A549 (cell line): ENCODE results near the gene ANO1.

GRCh38 chr11:69002644-69003022, 10.4 kb downstream of the MRGPRF start:
- PRO-cap = no peak
CAGE:
- cytosol, long polyA plus RNA = no peak
- long polyA plus RNA = no peak
- nucleus, long polyA plus RNA = no peak

GRCh38 chr11:69067284-69067666, 18.5 kb downstream of the TPCN2 start:
- PRO-cap = no peak
CAGE:
- cytosol, long polyA plus RNA = no peak
- long polyA plus RNA = no peak
- nucleus, long polyA plus RNA = no peak

- PRO-cap = no peak
CAGE:
- cytosol, long polyA plus RNA = no peak
- long polyA plus RNA = no peak
- nucleus, long polyA plus RNA = no peak
Observed at GRCh38 chr11:69155090-69155801, 489 bp upstream of the SMIM38 start.

DNA sequence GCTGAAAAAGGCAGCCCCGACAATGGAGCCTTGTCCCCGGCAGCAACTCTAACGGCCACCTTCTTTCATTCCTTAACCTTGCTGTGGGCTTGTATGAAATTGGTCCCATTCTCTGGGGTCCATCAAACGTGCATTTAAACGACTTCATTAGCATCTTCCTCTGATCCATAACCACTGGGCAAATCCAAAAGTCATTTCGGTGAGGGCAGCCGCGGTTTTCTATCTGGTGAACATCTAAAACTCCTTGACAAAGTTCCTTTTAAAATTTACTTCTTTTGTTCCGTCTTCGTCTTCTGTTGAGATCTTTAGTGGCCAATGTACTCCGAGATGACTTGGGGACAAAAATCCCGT, 59.9 kb upstream of the MYEOV start:
- PRO-cap = no peak
CAGE:
- cytosol, long polyA plus RNA = no peak
- long polyA plus RNA = no peak
- nucleus, long polyA plus RNA = no peak

DNA sequence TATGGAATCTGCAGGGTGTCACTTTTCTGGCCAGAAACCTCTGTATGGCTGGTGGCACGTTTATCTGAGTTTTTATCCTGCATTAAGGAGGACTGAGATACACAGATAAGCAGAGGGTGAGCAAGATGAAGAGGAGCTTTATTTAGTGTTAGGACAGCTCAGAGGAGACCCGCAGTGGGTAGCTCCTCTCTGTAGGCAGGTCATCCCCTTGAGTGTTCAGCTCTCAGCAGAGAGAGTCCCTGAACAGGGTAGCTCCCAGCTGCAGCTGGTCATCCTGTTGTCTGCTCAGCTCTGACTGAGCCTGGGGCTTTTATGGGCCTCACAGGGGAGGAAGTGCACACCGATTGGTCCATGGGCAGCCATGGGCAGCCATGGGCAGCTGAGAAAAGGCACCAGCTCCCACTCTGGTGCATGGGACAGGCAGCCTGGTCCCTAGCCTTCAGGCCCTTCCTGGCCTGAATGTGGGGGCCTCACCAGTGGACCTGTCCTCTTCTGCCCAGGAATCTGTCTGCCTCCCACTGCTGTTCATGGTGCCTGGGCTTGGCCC, 54.5 kb downstream of the MYEOV start:
- PRO-cap = no peak
CAGE:
- cytosol, long polyA plus RNA = no peak
- long polyA plus RNA = no peak
- nucleus, long polyA plus RNA = no peak

- PRO-cap = no peak
CAGE:
- cytosol, long polyA plus RNA = no peak
- long polyA plus RNA = no peak
- nucleus, long polyA plus RNA = no peak
Observed at GRCh38 chr11:69353445-69354398, 59.8 kb downstream of the MYEOV start.

GRCh38 chr11:69356670-69357162, 62.8 kb downstream of the MYEOV start:
- PRO-cap = no peak
CAGE:
- cytosol, long polyA plus RNA = no peak
- long polyA plus RNA = no peak
- nucleus, long polyA plus RNA = no peak

DNA sequence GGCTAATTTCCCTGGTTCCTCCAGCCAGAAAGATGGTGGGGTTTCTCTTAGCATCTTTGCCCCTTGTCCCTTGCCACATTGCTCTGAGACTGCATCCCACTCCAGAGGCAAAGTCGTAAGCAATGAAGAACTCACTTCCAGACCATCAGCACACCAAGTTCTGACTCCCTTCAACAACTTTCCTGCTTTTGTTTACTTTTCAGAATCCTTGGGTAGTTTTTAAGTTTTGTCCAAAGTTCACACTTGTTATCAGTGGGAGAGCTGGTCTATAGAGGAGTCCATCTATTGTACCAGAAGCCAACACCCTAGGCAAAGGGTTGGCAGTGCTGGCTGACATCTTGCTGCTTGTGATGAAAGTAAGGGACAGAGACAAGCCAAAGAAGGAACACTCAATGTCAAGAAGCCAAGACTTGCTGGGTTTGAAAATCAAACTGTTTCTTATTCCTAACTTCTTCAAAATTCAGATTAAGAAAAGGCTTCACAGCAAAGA, 165.9 kb downstream of the MYEOV start:
- PRO-cap = no peak
CAGE:
- cytosol, long polyA plus RNA = no peak
- long polyA plus RNA = no peak
- nucleus, long polyA plus RNA = no peak

- PRO-cap = no peak
CAGE:
- cytosol, long polyA plus RNA = no peak
- long polyA plus RNA = no peak
- nucleus, long polyA plus RNA = no peak
Observed at GRCh38 chr11:69485245-69485936, 155.6 kb upstream of the CCND1 start.

- PRO-cap = no peak
CAGE:
- cytosol, long polyA plus RNA = no peak
- long polyA plus RNA = no peak
- nucleus, long polyA plus RNA = no peak
Observed at GRCh38 chr11:69651089-69652182, 10.5 kb downstream of the CCND1 start.

DNA sequence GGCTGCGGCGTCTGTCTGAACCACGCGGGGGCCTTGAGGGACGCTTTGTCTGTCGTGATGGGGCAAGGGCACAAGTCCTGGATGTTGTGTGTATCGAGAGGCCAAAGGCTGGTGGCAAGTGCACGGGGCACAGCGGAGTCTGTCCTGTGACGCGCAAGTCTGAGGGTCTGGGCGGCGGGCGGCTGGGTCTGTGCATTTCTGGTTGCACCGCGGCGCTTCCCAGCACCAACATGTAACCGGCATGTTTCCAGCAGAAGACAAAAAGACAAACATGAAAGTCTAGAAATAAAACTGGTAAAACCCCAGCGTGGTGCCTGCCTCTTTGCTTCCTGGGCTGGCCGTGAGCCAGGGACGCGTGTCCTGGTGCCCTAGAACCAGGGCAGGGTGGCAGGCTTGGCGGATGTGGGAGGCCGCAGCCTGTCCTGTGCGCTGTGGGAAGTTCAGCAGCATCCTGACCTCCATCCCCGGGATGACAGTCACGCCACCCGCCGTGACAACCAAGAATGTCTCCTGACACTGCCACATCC, 13.3 kb downstream of the CCND1 start:
- PRO-cap = no peak
CAGE:
- cytosol, long polyA plus RNA = no peak
- long polyA plus RNA = no peak
- nucleus, long polyA plus RNA = no peak

- PRO-cap = no peak
CAGE:
- cytosol, long polyA plus RNA = no peak
- long polyA plus RNA = no peak
- nucleus, long polyA plus RNA = no peak
Observed at GRCh38 chr11:69701854-69702796, 1.7 kb downstream of the FGF19 start.

GRCh38 chr11:69859297-69859821, 40.1 kb upstream of the FGF3 start:
- PRO-cap = no peak
CAGE:
- cytosol, long polyA plus RNA = no peak
- long polyA plus RNA = no peak
- nucleus, long polyA plus RNA = no peak

DNA sequence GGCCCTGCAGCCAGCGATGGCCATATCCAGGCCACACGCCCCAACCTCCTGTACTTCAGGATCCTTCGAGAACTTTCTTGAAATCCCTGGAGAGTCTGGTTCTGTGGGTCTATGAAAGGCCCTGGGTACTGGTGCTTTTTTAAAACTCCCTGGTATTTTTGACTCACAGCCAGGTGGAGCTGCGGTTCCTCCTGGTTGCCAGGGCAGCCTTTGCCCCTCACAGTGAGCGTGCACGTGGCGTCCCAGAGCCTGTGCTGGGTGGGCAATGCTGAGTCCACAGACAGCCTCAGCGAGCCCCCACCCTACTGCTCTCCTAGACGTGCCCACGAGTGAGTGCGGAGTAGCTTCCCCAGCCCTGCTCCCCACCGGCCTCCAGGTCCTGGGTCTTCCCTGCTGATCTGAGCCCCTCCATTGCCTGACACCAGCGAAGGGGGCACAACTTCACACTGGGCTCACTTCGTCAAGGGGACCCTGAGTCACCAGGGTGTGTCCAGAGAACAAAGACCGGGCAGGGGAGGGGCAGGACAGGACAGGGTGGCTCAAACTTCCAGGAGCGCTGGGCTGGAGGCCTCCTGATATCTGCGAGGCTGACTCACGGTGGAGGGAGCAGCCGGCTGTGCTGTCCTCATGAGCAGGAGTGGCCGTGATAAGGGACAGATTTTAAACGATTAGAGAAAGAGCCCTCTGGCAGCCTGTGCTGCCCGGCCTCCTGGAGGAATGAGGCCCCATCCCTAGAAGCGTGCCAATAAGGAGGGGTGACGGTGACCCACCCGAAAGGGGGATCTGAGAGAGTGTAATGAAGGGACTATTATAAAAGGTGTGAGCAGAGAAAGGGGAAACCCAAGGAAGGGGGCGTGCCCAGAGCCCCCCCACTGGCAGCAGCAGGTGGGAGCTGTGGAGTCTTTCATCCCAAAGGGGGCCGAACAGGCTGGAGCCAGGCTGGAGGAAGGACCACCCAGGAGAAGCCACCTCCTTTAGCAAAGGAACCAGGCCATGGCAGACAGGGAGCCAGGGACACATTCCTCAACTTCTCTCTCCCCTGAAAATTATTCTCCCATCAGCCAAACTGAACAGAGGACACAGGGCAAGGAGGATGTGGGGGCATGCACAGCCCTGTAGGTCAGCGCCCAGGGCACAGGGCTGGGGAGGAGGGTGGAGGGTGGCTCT, 129.3 kb upstream of the FGF3 start:
- PRO-cap = no peak
CAGE:
- cytosol, long polyA plus RNA = no peak
- long polyA plus RNA = no peak
- nucleus, long polyA plus RNA = no peak

GRCh38 chr11:69970820-69971350, 107.2 kb upstream of the ANO1 start:
- PRO-cap = no peak
CAGE:
- cytosol, long polyA plus RNA = no peak
- long polyA plus RNA = no peak
- nucleus, long polyA plus RNA = no peak

DNA sequence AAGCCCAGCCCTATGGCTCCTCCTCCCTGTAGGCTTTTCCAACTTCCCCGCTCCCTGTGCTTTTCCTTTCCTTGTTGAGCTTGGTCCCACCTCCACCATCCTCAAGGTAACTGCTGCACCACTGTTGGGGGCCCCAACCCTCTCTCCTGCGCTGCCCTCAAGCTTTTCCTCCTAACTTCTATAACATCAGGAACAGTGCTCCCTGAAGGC, 27.8 kb upstream of the ANO1 start:
- PRO-cap = no peak
CAGE:
- cytosol, long polyA plus RNA = no peak
- long polyA plus RNA = no peak
- nucleus, long polyA plus RNA = no peak

- PRO-cap = no peak
CAGE:
- cytosol, long polyA plus RNA = no peak
- long polyA plus RNA = no peak
- nucleus, long polyA plus RNA = no peak
Observed at GRCh38 chr11:70077694-70078715, at the start of gene ANO1. TSS of gene ANO1 (plus strand) at chr11:70078317.

DNA sequence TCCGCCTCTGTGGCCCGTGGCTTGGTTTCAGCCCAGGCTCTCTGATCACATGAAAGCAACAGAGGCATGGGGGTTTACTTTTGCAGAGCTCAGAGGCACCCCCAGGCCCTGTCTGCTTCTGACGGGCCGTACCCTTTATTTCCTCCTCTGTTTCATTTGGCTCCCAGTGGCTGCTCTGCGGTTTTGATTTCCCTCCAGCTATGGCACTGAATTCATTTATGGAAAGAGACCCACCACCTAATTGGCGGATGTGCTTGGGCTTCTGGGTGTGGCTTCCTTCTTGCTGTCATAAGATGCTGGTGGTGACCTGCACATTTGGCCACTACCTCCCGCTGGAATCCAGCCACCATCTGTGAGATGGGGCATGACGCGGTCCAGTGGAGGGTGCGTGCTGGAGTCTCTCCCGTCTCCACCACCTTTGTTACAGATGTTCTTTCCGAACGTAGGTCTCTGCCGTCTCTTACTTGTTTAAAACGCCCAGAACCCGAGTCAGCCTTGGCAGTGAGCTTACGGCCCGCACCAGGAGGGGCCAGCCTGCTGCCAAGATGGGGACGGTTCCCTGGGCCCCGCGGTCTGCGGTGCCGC, 47.7 kb upstream of the FADD start:
- PRO-cap = no peak
CAGE:
- cytosol, long polyA plus RNA = no peak
- long polyA plus RNA = no peak
- nucleus, long polyA plus RNA = no peak

- PRO-cap = no peak
CAGE:
- cytosol, long polyA plus RNA = no peak
- long polyA plus RNA = no peak
- nucleus, long polyA plus RNA = no peak
Observed at GRCh38 chr11:70160864-70161421, 42.2 kb upstream of the FADD start.

- PRO-cap = no peak
CAGE:
- cytosol, long polyA plus RNA = no peak
- long polyA plus RNA = no peak
- nucleus, long polyA plus RNA = no peak
Observed at GRCh38 chr11:70162766-70163559, 40.1 kb upstream of the FADD start.